T47D (cell line): ENCODE data around the genes C5orf34 and PARP8.

DNA sequence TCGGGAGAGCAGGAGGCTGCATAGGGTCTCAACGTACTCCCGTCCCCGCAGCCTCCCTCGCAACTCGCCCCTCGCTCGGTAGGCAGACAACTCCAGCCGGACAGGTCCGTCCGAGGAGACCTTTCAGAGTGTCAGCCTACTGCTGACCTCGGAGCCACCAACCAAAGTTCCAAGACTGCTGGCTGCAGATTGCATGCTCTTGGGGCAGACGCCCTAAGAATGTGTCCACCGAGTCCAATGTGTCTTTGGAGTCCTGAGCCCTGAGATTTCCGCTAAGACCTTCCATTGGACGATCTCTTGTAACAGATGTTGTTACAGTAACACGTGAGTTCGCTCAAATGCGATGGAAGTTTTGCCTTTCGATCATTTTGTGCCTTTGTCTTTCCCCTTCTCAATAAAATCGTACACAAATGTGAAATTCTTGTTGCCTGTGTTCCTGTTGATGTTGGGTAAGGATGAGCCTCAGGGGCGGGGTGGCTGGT, 5.9 kb downstream of the ANXA2R start:
- RRBS: no CpG with 5 or more reads among the region's 22 CpGs

GRCh38 chr5:43041214-43041383, 980 bp upstream of the ANXA2R start:
- RRBS: no CpG with 5 or more reads among the region's 3 CpGs

DNA sequence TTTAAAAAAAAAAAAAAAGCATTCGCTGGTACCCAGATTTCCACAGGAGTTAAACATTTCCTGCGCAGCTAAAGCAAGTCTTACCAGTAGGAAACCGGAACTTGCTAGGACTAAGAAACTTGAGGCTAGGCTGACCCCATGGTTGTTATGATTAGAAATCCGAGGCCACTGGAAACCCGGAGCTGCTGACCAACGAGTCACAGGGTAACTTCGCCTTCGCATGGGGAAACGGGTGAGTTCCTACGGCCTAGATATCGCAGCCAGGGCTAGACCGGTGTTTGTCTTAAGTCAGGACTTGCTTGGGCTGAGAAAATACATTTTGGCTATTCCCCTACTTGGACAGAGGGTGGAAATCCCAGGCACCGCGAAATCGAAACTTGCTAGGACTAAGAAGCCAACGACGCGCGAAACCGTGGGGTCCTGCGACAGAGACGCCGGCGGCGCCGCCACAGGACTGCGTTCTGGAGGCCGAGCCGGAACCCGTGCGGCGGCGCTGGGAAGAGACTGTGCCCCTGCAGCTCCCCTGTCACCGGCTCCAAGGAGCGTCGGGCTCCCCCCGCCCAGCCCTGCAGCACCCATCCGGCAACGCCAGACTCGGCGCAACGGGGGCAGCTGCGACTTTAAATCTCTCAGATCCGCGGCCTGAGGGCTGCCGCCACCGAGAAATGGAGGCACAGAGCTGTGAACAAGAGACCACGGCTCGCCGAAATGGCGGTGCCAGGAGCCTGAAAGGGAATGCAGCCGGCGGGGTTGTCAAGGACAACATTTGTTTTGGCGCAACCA, 1.7 kb upstream of the ANXA2R start:
- RRBS: 2% methylated on average over 24 of the region's 54 CpGs

DNA sequence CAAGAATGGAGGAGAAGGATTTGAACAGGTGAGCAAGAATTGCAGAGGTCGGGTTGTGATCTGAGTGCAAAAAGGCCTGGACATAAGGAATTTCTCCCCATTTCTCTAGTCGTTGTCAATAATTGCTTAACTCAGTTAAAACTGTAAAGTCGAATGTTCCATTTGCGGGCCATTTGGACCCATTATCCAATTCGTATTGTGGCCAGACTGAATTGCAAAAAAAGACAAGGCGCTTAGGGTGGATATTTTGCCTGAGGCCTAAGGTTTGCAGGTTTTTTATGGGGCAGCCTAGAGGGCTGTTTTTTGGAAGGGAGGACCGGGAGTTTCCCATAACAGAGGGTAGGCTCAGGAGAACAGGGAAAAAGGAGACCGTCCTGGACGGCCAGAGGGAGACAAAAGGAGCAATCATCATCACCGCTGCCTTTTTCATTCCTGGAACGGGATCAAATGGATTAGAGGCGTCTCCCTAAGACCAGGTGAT, 34.4 kb upstream of the ANXA2R start:
- RRBS: no CpG with 5 or more reads among the region's 12 CpGs

DNA sequence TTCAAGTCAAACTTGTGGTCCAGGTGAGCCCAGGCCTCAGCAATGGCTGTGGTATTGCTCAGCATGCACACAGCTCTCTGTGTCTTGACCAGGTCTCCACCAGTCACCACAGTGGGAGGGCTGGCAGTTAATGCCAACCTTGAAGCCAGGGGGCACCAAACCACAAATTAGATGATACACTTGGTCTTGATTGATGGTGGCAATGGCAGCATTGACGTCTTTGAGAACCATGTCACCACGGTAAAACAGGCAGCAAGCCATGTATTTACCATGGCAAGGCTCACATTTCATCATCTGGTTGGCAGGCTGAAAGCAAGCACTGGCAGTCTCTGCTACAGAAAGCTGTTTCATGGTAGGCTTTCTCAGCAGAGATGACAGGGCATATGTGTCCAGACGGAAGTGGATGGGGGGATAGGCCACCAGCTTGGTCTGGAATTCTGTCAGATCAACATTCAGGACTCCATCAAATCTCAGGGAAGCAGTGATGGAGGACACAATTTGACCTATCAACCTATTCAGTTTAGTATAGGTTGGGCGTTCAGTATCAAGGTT, 40.0 kb downstream of the NIM1K start:
- RRBS: no CpG with 5 or more reads among the region's 4 CpGs

DNA sequence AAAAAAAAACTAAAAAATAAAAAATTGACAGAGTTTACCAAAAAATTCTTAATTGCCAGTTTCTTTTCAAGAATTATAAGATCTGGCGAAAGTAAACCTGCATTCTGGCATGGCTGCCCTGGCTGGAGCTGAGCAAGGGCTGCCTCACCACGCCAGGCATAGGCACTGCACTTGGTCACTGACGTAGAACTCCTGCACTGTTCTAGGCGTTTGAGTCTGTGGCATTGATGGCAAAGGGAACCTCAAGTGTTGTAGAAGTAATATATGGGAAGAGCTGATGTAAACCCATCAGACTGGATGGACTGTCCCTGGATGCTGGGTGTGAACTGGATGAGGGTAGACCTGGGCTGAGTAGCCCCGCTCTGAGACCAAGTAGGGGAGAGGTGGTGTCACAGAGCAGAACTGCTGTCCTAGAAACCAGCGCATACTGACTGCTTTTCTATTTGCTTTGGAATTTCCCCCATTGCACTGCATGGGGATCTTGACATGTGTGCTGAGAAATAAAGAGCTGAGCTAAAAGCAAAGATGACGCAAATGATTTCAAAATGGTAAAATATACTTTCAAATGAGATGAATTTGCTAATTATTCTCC, 44.5 kb downstream of the NIM1K start:
- RRBS: no CpG with 5 or more reads among the region's 7 CpGs

DNA sequence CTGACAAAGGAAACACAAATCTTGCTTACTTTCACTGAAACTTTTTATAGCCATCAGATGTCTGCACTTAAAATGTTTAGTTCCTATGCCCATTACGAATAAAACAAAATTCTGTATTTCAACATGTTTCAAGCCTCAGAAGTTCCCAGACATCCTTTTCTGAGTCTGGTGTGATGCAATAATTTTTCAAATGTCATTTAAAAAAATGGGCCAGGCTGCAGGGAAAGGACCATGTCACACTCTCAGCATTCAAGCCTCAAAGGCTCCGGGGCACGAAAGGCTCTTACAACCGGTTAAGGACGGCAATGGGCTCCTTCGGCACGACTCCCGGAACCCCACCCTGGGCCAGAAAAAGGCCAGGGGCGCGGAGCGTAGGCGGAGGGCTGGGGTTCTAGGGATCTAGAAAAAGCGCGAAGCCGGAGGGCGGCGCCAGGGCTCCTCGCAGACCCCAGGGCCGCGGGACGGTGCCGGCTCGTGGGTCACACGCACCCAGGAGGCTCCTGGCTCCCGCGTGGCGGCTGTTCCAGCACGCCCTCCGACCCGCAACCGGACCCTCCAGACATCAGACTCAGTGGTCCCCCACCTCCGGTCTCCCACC, 414 bp downstream of the TMEM267 start:
- RRBS: 2% methylated on average over 19 of the region's 32 CpGs

DNA sequence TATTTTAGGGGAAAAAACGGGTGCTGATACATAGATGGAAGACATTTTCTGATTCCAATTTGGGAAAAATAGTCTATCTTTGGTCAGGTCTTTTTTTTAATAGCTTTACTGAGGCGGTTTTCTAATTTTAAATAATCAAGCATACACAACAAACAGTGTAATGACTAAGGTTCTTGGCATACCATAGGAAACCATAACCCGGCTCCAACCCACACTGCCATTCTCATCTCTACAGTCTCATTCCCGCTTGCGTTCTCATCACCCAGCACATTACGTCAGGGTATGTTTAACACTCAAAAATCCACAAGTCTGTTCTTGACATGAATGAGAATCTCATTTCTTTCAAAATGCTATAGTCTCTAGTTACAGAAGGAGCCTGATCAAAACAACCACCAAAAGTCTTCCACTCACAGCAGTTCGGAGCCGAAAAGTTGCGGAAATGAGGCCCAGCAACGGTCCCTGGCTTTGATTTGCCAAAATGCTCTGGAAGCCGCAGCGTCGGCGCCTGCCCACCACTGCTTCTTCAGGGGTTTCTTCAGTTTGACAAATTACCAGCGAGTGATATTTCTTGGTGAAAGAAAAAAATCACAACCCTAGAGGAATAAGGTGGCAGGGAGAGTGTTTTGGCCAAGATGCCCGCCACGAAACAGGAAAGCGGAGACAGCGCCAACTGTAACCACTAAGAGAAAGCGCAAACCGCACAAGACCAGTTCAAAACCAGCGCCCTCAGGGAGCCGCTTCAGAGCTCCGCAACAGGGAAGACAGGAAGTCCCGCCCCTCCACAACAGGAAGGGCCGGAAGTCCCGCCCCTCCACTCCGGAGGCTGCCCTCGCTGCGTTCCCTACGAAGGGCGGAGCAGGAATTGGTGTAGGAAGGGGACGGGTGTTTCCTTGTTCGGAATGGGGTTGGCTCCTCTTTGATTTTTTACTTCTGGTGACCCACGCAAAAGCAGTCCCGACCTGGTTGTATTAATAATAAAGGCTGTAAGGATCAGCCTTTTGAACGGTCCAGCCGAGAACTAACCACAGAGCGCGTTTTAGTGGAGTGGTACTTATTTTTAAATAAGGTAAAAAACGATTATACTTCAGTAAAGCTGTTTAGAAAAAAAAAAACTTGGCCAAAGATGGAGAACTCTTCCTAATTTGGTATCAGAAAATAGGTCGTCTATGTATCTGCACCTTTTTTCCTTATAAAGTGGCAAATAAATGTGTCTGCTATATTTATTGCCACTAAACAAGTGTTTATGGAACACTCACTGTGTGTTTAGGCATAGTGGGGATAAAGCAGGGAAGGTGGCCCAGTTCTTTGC, at the start of gene C5orf34:
Gene C5orf34, minus strand, starts transcription at position 754 of the 1,309 bp plus-strand sequence.
- RRBS: no CpG with 5 or more reads among the region's 42 CpGs

- RRBS: no CpG with 5 or more reads among the region's 2 CpGs
These were observed 80.8 kb downstream of the NNT start for GRCh38 chr5:43683882-43684088.

- RRBS: no CpG with 5 or more reads among the region's 4 CpGs
These were observed 2.0 kb downstream of the FGF10 start for GRCh38 chr5:44387054-44387796.

- RRBS: 3% methylated on average over 13 of the region's 72 CpGs
These were observed at the start of gene PARP8 for GRCh38 chr5:50666225-50667130. TSS of gene PARP8 (plus strand) at chr5:50666637.

GRCh38 chr5:51387942-51388238, 4.6 kb downstream of the ISL1 start:
- RRBS: no CpG with 5 or more reads among the region's 8 CpGs

DNA sequence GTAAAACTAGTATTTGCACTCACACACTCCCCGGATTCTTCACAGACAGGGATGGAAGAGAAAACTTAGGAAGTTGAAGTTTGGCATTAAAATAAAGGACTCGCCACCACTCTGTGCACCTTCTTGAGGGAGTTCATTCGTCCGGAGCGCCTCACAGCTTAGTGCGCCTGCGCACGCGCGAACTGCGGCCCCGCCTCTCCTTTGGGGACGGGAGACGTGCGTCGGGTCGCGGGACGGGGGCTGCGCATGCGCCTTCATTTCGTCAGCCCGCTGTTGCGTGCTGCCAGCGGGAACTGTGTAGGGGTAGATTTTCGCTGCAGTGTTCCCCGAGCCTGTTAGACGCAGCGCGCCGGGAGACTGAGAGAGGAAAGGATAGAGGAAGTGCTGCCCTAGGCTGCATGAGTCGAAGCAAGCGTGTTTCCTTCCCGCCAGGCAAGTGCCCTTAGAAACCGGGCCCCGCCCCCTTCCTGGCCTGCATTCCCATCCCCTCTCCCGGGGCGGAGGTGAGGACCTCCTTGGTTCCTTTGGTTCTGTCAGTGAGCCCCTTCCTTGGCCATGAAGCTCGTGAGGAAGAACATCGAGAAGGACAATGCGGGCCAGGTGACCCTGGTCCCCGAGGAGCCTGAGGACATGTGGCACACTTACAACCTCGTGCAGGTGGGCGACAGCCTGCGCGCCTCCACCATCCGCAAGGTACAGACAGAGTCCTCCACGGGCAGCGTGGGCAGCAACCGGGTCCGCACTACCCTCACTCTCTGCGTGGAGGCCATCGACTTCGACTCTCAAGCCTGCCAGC, 12.3 kb downstream of the ITGA1 start:
- RRBS: 3% methylated on average over 7 of the region's 54 CpGs

DNA sequence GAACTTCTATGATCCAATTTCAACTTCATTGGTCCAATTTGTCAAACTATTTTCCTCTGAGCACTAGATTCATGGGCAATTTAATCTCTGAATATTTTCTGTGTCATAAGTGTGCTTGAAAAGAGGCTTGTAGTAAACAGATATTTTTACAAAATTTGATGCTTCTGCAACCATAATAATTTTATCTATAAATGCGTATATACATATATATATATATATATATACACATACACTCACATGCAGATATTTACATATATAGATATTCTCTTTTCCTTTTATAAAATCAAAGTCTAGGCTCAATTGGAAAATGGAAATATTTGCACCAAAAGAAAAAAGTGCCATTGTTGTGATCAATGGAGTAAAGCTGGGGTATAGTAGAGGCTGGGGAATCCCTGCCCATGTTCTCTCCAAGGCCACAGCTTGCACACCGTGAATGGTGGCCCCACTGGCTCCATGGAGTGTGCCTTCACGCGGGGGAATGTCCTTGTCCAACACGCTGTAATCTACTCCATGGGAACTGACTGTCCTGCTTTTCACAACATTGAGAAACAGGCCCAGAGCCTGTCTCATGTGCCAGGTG, 33.3 kb upstream of the ITGA2 start:
- RRBS: no CpG with 5 or more reads among the region's 5 CpGs

- RRBS: 0% methylated on average over 1 of the region's 5 CpGs
These were observed 1.4 kb upstream of the ITGA2 start for GRCh38 chr5:52987569-52988273.

DNA sequence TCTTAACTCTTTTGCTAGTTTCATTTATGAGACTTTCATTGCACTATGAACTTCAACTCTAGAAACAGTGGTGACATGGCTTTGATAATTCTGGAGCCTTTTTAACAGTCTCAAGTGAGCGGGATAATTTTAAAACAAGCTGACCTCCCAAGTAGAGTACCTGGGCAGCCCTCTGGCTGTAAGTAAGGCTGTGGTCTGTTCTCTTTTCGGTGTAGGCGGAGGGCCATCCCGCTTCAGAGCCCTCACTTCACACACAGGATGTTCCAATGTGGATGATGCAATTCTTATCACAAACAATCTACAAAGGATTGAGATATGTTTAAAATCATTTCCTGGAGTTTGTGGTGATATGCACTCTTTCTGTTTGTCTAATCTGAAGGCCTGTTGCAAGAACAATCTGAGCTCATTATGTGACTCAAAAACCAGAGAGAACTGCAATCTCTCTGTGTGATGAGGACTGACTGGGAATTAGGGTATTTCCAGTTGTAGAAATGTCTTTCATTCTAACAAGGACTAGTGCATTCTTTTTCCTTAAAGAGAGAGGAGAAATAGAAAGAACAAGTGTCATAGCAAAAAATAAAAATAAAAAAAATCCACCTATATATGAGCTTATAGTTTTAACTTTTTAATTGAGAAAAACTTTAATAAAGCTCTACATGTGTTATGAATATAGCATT, 42.6 kb downstream of the ITGA2 start:
- RRBS: no CpG with 5 or more reads among the region's 4 CpGs

GRCh38 chr5:53482777-53483914, 2.7 kb downstream of the FST start:
- RRBS: no CpG with 5 or more reads among the region's 33 CpGs

GRCh38 chr5:53484840-53485617, 4.6 kb downstream of the FST start:
- RRBS: no CpG with 5 or more reads among the region's 8 CpGs

DNA sequence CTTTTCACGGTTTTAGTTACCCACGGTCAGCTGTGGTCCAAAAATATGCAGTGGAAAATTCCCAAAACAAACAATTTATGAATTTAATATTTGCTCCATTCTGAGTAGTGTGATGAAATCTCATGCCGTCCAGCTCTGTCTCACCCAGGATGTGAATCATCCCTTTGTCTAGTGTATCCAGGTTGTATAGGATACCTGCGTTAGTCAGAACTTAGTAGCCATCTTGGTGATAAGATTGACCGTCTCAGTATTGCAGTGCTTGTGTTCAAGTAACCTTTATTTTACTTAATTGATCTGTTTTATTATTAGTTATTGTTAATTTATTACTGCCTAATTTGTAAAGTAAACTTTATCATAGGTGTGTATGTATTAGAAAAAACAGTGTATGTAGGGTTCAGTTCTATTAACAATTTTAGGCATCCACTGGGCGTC, 41.2 kb downstream of the NDUFS4 start:
- RRBS: no CpG with 5 or more reads among the region's 6 CpGs